OCI-LY7 (cell line): ENCODE measurements around the gene VEZT.

DNA sequence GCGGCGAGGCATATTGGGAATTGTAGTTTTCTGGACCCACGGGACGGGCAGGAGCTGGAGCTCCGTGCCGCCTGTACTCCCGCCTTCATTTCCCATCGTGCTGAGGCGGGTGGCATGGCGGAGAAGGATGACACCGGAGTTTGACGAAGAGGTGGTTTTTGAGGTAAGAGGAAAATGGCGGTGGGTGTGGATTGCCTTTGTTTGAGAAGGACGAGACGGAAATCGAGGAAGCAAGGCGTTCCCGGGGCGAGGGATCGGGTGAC, at the start of gene VEZT:
VEZT (plus strand) TSS at position 84 of the 263 bp plus-strand sequence.
- PRO-cap: bidirectional peak, plus-strand start at position 98 of the sequence, minus-strand start outside the sequence
- RAMPAGE, long total RNA: no peak

GRCh38 chr12:95383815-95384456, 90.0 kb upstream of the METAP2 start:
- PRO-cap: no peak
- RAMPAGE, long total RNA: no peak

- PRO-cap: no peak
- RAMPAGE, long total RNA: no peak
These were observed 107.1 kb upstream of the USP44 start for GRCh38 chr12:95658179-95659069.

DNA sequence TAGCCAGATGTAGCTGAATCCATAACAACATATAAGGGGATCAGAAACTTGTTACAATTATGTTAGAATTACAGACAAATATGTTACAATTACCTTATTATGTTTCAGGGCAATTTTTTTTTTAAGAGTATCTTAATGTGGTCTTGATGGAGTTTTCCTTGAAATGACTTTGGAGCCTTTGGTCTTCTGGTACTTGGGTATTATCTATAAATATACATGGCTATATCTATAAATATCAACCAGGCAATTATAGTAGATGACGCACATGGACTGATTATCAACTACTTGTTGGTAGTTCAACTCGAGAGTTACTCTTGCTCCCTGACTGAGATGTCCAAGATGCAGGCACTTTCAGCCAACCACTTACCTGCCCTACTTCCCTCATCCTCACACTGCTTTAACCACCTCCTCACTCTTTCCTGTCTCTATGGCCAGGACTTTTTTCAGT, 85.5 kb downstream of the NTN4 start:
- PRO-cap: no peak
- RAMPAGE, long total RNA: no peak

DNA sequence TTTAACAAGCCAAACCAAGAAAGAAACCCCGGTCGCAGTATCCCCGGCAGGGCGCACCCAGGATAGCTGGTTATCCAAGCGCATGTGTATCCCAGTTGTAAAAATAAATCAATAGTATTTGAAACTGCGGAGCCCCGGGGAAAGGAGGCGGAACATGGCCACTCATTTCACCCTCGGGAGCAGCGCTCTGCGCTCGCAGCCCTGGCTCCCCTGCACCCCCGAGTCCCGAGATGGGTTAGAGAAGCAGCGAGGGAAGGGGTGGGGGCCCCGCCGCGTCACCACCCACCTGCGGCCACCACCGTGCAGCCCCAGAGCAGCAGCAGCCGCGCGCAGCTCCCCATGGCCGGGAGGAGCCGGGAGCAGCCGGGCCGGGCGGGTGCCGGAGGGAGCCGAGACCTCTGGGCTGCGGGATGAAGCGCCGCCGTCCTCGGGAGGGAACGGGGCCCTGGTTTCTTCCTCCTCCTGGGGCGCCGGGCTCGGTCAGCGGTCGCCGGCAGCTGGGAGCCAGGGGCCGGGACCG, 535 bp downstream of the NTN4 start:
- PRO-cap: no peak
- RAMPAGE, long total RNA: no peak

DNA sequence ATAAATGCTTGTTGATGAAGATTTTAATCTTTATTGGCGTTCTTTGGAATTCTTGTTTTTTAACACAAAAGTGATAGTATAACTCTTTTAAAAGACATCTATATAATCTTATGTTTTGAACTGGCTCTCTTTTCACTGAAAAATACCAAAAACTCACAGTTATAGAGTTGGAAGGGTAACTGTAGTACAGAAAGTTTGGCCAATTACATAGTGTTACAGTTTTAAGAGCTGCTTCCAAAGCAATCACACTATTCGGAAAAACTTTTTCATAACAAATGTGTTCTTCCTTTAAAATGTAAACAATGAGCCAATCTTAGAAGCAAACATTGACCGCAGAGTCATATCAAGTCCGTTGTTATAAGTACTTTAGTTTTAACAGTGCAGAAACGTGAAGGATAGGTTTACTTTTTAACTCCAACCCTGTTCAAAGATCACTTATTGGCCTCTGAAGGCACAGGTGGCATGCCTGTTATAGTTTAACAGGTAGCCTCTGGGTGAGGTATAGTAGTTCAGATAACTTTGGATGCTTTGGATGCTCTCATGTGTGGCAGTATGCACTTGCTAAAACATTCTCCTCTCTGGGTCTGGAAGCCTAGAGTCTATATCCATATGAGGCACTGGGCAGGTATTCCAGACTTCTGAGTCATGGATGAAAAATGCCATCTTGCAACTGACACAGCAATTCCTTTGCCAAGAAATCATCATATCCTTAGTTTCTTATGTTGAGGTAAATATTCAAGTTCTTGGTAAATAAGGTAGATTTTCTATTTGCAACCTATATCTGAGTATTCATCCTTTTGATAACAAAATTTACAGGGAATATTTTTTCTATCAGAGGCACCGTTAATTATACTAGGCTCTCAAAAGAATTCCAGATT, 12.2 kb upstream of the NTN4 start:
- PRO-cap: no peak
- RAMPAGE, long total RNA: no peak

DNA sequence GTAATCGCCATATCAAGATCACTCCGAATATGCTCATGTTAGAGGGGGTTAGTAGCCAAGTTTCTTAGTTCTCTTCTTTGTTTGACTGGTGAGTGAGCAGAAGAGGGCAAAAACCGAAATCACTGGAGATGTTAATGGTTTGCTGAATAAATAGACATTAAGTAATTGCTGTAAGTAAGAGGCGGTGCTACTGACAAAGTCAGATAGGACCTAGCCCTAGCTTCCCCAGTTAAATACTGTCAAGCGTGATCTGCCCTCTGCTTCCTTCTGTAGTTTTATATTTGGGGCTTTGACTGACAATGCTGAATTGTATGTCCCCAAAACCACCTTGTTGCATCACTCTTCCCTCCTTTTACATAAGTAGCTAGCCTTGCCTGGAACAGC, 1.2 kb downstream of the SNRPF start:
- PRO-cap: unidirectional peak, minus-strand start at position 238 of the sequence
- RAMPAGE, long total RNA: no peak

- PRO-cap: no peak
- RAMPAGE, long total RNA: no peak
These were observed 836 bp downstream of the LTA4H start for GRCh38 chr12:96034507-96034995.

GRCh38 chr12:96070529-96071404, 35.4 kb upstream of the LTA4H start:
- PRO-cap: no peak
- RAMPAGE, long total RNA: no peak

DNA sequence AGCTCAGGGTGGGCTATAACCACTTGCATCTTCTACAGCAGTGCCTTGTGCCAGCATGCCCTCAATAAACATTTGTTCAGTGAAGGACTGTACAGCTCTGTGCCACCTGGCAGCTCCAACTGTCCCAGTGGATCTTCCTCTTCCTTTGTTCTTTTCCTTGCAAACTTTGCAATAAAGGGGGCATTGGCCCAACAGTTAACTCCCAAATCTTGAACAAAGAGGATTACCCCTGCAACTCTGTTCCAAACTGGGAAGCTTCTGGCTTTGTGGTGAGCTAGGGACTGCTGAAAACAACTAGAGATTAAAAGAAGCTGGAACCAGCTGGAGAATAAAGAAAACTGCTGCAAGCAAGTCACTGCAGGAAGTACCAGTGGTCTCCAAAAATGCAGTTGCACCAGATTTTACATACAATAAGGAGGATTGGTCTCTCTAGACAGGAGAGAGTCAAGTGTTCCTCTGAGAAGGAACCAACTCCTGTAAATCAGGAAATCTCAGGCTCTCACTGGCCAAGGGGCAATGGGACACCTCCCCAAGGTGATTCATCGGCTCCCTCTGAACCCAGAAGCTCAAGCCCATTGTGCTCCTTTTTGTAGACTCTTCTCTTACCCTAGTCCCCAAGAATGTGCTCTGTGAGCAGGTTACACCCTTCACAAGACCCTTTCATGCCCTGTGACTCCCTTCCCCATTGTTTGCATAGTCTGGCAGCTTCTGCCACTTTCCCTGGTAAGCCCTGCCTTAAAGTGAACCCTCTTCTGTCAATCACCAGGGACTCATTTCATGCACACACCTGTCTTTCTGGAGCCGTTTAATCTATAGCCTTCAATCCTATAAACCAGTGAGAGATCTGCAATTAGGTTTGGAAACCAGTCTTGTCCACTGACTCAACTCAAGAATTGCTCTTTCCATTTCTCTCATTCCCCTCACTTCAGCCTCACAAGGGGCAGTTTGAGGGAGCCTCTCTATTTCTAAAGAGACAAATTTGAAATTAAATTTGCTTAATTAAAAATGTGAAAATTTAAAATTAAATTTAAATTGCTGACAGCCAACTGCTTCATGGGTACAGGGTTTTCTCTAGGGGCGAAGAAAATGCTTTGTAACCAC, 38.0 kb upstream of the LTA4H start:
- PRO-cap: no peak
- RAMPAGE, long total RNA: no peak

DNA sequence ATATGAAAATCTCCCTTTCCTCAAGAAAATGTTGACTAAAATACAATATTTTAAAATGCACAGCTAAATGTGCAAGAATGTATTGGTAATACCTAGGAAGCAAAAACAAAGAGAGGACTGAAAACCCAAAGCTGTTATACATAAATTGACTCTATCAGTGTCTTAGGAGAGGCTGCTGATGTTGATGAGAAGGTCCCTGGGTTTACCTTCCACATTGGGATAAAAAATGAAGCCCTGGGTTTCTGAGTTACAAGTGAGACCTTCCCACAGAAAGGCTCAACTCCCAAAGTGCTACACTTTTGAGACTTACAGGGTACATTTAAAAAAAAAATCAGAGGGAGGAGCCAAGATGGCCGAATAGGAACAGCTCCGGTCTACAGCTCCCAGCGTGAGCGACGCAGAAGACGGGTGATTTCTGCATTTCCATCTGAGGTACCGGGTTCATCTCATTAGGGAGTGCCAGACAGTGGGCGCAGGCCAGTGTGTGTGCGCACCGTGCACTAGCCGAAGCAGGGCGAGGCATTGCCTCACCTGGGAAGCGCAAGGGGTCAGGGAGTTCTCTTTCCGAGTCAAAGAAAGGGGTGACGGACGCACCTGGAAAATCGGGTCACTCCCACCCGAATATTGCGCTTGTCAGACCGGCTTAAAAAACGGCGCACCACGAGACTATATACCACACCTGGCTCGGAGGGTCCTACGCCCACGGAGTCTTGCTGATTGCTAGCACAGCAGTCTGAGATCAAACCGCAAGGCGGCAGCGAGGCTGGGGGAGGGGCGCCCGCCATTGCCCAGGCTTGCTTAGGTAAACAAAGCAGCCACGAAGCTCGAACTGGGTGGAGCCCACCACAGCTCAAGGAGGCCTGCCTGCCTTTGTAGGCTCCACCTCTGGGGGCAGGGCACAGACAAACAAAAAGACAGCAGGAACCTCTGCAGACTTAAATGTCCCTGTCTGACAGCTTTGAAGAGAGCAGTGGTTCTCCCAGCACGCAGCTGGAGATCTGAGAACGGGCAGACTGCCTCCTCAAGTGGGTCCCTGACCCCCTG, 84.3 kb downstream of the CDK17 start:
- PRO-cap: no peak
- RAMPAGE, long total RNA: no peak

GRCh38 chr12:96327377-96327589, 73.0 kb downstream of the CDK17 start:
- PRO-cap: unidirectional peak, minus-strand start at chr12:96327496
- RAMPAGE, long total RNA: no peak

GRCh38 chr12:96399128-96399924, 913 bp downstream of the CDK17 start:
- PRO-cap: bidirectional peak, plus-strand start at chr12:96399362, minus-strand start at chr12:96399246; bidirectional peak, plus-strand start at chr12:96399785, minus-strand start at chr12:96399602
- RAMPAGE, long total RNA: no peak

GRCh38 chr12:97460519-97461048, 553.5 kb downstream of the NEDD1 start:
- PRO-cap: no peak
- RAMPAGE, long total RNA: no peak

DNA sequence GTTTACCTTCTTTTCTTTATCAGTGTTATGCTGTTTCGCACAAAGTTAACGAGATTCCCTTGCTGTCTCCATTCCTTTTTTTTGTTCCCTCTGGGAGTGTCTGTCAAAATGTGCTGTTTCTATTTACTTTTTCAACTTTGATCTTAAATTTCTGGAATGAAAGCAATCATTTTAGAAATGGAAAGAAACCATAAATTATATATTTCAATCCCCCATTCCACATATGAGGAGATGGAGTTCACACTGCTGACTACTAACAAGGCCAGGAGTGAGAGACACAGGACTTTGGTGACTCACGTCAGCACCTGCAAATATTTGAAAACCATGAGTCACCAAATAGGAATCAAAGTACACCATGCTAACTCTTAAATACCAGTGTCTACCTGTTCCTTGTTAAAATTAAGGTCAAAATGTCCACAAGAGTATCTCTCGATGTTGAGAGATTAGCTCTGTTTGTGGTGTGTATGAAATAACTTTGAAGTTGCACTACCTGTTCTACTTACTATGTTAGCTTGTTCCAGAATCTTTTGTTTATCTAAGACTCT, 661.5 kb downstream of the NEDD1 start:
- PRO-cap: no peak
- RAMPAGE, long total RNA: no peak

DNA sequence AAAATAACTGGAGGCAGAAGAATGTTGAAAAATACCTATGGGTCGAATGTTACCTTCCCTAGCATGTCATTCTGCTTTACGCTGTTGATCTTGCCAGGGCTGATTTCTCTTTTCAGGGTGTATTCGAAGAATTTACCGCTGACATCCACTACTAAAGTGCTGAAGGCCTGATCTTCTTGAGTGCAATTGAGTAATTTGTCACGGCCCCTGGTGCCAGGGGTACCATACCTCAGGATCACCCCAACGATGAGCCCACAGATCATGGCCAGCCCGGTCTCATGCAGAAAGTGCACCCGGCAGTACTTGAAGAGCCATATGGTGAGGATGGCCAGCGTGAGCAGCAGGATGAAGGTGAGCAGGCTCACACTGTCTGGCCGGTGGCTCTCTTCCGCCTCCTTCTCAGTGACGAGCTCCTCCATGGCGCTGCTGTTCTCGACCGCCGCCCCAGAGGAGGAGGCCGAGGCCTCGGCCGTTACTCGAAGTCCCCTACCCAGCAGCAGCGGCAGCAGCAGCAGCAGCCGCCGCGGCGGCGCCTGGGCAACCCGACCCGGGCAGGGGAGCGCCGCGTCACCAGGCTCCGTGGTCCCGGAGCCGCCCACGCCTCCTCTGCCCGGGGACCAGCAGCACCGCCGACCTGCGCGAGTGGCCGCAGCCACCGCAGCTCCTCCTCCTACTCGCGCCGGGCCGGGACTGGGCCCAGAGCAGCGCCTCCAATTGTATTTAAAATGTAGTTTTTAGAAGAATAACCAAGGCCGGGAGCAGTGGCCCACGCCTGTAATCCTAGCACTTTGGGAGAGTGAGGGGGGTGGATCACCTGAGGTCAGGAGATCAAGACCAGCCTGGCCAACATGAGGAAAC, 58.6 kb upstream of the TMPO start:
- PRO-cap: no peak
- RAMPAGE, long total RNA: no peak

GRCh38 chr12:98499752-98500470, 15.5 kb upstream of the TMPO start:
- PRO-cap: no peak
- RAMPAGE, long total RNA: no peak

DNA sequence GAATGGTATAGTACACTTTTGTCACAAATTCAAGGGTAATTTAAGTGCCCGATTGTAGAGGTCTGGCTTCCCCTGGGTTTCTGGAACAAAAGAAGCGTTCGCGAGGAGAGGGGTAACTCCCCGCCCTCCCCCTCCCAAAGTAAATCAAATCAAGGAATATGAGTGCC, 526 bp upstream of the TMPO start:
- PRO-cap: no peak
- RAMPAGE, long total RNA: no peak

- PRO-cap: bidirectional peak, plus-strand start at chr12:98644210, minus-strand start at chr12:98644262; bidirectional peak, plus-strand start at chr12:98644406, minus-strand start at chr12:98644297
- RAMPAGE, long total RNA: no peak
These were observed 542 bp downstream of the IKBIP start for GRCh38 chr12:98643822-98644669.

- PRO-cap: no peak
- RAMPAGE, long total RNA: no peak
These were observed 248.6 kb downstream of the APAF1 start for GRCh38 chr12:98893650-98894201.